Osteocyte (in vitro differentiated cells): ENCODE measurements around the genes HNRNPL and PAK4.

DNA sequence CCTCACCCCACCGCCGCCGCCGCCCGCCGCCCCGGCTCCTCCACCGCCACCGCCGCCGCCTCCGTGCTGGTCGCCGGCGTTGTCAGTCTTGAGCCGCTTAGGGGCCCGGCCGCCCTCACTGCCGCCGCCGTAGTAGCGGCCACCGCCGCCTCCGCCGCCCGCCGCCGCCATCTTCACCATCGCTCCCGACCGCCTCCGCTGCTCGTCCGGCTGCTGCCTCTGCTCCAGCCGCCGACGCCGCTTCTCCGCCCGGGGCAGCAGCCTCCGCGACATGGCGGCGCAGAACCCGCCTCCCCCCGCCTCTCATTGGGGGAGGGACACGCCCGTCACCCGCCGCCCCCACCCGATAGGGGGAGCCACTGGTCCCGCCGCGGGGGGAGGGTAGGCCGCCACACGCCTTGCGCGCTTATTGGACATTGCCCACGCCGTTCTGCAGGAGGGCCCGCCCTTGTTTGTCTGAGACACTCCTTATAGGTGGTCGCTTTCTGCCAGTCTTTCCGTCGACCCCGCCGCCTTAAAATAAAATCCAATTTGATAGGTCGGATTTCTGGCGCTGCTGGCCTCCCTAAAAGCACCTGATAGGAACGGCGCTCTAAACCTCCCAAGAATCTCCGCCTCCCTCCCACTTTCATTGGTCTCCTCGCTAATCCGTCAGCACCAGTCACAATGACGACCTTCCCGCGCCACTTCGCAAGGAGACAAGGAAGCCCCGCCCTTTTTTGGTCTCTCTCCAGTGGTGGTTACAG is at the start of gene HNRNPL:
Gene HNRNPL, minus strand, starts transcription at position 293 of the 746 bp plus-strand sequence.
- PRO-cap = unidirectional peak, minus-strand start at position 247 of the sequence; bidirectional peak, plus-strand start outside the sequence, minus-strand start at position 668 of the sequence

DNA sequence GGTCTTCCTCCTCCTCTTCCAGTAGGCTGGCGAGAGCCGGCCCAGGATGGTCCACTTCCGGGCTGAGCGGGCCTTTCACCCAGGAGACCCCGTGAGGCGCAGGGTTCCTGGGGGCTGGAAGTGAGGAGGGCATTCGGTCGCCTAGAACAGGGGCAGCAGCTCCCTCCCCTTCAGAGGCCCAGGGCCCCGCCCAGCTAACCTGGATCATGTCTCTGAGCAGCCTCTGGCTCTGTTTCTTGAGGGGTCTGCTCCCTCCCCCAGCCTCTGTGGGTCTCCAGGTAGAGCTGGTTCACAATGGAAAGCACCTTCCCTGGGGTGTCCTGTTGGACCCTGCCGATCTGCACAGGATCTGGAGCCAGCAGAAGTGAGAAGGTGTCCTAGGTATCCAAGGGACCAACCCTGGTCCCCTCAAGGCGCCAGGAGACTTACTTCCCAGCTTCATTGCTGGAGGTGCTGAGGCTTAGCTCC is 7.2 kb downstream of the RINL start:
- PRO-cap = no peak

GRCh38 chr19:38878542-38879100 is 546 bp upstream of the RINL start:
- PRO-cap = no peak

GRCh38 chr19:39045906-39046699 is 13.8 kb upstream of the FBXO27 start:
- PRO-cap = no peak

- PRO-cap = unidirectional peak, plus-strand start at chr19:39125805
These were observed at the start of gene PAK4 for GRCh38 chr19:39125337-39126518. PAK4 (plus strand) TSS chr19:39125786.

DNA sequence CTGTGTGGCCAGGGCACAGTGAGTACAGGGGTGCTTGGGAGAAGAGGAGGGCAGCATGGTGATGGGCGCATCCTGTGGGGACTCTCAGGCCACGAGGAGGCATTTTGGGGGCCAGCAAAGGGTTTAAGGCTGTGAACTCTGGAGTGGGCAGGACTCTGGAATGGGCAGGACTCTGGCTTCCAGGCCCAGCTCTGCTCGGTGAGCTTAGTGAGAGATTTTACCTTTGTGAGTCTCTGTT is 32.3 kb upstream of the NCCRP1 start:
- PRO-cap = no peak

GRCh38 chr19:39362293-39362987 is 20.2 kb downstream of the SAMD4B start:
- PRO-cap = no peak

DNA sequence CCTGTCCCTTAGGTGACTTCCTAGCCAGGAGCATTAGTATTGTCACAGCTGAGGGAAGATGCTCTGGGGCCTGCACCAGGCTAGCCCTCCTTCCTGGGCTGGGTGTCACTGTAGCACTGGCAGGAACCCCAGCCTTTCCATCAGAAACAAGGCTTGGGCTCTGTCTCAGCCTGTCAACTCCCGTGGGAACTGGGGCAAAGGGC is 18.0 kb downstream of the PAF1 start:
- PRO-cap = no peak

GRCh38 chr19:39386020-39387147 is 4.5 kb downstream of the PAF1 start:
- PRO-cap = no peak

DNA sequence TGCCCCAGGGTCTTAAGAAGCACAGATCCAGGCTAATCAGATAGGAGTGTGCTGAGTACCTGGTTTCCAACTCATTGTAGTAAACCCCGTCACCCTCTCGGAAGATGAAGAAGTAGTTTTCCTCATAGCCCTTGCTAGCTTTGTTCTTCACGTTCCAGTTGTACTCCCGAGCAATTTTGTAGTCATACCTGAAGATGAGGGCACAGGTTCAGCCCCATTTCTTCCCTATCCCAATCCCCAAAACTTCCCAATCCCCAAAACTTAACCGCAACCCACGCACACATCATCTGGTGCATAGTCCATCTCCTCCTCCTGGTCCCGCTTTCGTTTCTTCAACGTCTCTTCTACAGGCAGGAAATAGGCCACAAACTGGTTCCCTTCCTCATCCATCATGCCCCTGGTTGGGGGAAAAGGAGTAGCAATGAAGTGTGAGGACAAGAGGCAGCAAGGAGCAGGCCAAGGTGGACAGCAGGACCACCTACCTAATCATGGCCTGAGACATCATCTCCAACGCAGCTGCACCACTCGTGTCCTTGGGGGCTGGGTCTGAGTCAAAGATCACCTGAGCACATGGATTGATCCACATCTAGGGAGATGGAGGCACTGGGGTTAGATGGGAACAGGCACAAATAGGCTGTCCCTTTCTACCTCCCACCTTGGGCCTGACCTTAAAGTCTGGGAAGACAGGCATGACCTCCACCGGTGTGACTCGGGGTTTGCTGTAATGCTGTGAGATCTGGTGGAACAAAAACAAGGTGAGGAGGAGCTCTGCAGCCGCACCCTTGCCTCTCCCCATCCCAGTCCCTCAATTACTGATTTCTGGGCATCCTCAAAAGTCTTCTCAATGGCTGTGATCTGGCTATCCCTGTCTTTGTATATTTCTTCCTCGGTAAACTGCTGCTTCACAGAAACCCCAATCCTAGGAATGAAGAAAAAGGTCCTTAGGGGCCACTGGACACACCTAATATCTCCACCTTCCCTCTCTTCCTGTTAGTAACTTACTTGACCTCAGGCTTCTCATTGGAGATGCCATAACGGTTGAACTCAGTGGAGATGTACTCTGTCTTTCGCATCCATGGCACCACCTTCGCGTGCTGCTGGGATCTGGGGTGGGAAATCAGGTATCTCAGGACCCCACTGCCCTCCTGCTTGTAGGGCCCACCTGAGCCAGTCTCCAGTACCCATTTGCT is 2.2 kb downstream of the PAF1 start:
- PRO-cap = no peak

- PRO-cap = no peak
These were observed 870 bp downstream of the PAF1 start for GRCh38 chr19:39390053-39390418.

- PRO-cap = bidirectional peak, plus-strand start at chr19:39413541, minus-strand start at chr19:39413414; bidirectional peak, plus-strand start at chr19:39413779, minus-strand start at chr19:39413666
These were observed 810 bp downstream of the PLEKHG2 start for GRCh38 chr19:39413025-39413932.

DNA sequence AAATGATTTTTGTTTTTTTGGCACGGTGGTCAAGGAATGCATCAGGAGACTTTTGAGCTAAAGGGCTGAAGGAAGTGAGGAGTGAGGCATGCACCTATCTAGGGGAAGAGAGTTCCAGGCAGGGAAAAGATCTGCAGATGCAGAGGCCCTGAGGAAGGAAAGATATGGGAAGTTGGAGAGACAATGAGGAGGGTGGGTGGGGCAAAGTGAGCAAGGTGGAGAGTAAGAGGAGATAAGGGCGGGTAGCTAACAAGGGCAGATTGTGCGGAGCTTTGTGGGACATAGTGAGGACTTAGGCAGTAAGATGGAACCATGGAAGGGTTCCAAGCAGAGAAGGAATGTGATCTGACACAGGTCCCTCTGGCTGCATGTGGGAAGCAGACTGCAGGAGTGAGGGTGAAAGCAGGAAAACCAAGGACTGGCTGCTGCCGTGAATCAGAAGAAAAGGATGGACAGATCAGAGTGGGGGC is 814 bp upstream of the FBL start:
- PRO-cap = no peak

- PRO-cap = no peak
These were observed 27.0 kb upstream of the FBL start for GRCh38 chr19:39873176-39873635.

DNA sequence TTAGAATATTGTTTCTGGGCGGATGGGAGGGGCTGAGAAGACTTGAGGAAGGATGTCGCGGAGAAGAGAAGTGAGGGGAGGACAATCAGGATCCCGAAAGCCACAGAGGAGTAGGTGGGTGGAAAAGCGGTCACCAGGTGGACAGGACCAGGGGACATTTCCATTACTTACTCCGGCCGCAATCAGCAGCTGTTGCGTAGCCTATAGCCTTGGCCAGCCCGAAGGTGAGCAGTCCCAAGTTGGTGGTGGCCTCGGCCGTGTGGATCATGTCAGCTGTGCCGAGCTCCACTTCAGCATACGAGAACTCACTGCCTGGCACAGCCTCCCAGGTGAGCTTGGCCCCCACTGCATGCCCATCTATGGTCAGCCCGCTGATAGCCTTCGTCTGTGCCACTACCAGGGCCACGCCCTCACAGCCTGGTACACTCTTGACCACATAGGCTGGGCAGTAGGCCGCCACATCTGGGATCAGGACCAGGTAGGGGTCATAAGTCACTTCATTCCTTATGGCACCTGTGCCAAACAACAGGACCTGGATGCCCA is 44.0 kb upstream of the PSMC4 start:
- PRO-cap = no peak

DNA sequence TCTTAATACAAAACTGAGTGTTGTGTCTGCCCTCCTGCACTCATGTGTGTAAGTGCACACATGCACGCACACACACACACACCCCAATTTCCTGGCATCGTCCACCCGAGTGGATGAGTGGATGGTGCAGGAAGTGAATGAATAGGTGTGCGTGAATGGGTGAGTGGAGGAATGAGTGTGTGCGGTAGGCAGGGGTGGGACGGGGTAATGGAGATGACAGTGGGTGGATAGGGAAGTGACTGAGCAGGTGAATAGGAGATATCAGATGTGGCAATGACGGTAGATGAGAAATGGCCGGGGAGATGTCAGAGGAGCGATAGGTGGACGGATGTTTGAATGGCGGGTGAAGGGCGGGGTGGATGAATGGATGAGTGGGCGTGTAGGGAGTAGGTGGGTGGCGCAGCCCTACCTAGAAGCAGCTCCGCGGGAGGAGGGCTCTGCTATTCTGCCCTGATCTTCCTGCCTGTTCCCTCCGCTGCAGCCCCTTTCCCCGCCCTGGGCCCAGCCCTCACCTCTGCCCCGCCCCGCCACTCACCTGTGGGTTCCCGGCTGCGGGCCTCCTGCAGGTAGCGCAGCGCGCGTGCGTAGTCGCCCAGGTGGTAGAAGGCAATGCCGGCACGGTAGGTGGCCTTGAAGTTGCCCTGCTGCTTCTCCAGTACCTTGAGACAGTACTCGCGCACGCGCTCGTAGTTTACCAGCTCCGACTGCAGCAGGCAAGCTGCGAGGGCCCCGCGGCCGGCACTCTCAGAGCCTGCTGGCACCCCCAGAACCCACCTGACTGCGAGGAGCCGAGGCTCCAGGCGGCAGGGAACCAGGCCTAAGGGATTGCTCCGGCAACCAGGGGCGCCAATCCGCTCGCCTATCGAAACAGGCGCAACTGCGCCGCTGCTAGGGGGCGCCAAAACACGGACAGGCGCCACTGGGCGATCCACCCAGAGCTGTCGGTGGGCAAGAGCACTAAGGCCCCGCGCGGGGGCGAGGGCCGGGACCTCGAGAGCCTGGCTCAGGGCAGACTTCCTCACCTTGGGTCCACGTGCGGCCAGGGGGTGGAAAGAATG is 1.2 kb downstream of the TTC9B start:
- PRO-cap = no peak

DNA sequence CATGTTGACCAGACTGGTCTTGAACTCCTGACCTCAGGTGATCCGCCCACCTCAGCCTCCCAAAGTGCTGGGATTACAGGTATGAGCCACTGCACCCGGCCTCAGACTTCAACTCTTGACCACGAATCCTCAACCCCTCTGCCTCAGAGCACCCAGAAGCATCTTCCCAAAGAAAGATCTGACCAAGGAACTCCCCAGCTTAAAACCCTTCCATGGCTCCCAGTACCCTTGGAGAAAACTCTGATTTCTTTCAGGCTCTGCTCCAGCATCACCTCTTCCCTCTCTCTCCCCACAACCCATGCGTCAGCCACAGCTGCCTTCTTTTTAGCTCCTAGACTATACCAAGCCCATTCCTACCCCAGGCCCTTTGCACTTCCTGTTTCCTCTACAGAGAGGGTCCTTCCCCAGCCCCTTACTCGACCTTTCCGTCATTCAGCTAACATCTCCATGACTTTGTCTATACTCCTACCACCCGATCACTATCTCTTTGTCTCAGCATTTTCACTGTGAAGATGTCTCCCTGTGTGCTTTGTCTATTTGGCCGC is 1.2 kb downstream of the CCNP start:
- PRO-cap = no peak

DNA sequence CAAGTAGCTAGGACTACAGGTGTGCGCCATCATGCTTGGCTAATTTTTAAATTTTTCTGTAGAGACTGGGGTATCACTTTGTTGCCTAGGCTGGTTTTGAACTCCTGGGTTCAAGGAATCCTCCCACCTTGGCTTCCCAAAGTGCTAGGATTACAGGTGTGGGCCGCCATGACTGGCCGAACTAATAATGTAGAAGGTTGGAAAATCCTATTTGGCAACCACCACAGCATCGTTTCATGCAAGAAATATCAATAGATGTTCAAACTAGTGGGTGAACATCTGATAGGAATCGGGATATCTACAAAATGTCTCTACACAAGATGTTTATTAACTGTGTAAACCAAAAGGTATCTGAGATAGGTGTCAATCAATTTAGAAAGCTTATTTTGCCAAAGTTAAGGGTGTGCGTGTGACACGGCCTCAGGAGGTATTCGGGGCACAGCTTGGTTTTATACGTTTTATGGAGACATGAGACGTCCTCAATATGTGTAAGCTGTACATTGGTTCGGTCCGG is 1.5 kb upstream of the CCNP start:
- PRO-cap = no peak

DNA sequence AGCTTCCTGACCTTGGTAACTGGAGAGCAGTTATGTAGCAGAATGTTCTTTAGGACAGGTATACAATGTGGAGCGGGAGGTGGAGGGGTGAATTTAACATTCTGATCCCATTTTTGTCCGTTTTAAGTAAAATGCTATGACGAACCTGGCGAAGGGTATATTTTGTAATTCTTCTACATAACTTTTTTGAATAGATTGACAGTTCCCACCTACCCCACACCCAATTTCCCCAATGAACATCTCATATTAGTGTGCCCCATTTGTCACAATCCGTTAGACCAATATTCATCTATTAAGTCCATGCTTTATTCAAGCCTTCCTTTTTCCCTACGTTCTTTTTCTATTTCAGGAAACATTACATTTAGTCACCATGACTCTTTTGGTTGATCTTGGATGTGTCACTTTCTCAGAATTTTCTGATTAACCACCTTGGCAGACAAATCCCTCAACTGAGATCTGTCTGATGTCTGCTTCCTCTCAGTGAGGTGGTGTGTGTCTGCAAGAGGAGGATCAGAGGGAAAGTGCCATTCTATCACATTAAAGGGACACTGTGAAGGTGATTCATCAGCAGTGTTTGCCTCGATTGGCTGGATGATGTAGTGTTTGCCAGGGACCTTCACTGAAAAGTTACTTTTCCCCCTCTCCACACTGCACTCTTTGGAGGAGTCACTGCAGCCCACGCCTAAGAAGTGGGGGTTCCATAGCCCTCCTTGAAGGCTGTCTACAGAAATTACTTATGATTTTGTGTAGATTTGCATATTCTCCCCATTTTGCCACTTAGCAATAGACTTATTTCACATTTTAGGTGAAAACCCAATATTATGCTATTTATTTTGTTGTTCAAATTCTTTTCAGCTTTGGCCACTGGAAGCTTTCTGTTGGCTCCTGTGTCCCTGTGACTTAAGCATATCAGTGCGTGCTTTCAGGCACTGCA is 3.0 kb upstream of the CCNP start:
- PRO-cap = no peak

DNA sequence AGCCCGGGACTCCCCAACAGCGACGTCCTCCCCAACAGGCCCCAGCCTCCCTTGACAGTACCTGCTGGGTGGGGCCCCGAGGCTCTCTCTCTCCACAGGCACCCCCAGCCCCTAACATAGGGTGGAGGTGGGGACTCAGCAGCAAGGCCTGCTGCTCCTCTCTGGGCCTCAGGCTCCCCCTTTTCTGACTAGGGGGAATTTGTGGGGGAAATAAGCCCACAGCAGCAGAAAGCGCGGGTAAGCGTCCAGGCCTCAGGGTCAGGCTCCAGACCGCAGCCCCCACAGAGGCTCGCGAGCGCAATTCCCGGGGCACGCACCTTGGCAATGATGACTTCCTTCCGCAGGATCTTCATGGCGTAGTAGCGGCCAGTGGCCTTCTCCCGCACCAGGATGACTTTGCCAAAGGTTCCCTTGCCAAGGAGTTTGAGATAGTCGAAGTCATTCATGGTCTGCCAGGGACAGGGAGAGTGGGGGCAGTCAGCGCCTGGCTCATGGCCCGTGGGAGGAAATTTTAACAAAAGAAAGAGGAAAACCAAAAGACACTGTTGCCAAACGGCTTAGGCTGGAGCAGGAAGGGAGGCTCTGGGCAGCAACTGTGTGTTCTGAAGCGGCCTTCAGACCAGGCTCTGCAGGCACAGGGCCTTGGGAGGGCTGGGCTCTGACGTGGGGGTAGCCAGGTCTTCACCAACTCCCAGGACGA is 15.3 kb upstream of the CCNP start:
- PRO-cap = no peak